ENCODE measurements around a stretch of chr7.

DNA sequence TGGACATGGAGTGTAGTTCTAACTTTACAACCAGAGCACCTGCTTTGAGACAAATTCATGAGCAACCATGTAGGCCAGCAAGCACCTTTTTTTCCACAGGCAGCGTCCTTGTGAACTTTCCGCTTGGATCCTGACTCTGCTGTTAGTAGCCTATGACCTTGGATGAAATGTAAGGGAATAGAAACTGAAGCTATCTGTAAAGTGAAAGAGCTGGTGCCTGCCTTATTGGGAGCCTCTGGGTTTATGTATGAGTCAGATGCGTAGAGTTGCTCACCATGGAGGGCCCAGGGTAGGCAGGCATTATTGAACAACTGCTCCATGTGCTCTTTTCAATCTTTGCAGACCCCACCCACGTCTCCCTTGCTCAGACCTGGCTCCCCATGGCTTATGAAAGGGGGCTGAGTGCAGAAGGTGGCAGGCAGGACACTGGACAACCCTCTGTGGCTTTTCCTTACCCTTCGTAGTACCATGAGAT lies 16.3 kb downstream of the OGDH start:
- RRBS, result no CpG with 5 or more reads among the region's 5 CpGs

- RRBS, result no CpG with 5 or more reads among the region's 11 CpGs
Measured at GRCh38 chr7:44630595-44631367, 24.4 kb downstream of the OGDH start.

DNA sequence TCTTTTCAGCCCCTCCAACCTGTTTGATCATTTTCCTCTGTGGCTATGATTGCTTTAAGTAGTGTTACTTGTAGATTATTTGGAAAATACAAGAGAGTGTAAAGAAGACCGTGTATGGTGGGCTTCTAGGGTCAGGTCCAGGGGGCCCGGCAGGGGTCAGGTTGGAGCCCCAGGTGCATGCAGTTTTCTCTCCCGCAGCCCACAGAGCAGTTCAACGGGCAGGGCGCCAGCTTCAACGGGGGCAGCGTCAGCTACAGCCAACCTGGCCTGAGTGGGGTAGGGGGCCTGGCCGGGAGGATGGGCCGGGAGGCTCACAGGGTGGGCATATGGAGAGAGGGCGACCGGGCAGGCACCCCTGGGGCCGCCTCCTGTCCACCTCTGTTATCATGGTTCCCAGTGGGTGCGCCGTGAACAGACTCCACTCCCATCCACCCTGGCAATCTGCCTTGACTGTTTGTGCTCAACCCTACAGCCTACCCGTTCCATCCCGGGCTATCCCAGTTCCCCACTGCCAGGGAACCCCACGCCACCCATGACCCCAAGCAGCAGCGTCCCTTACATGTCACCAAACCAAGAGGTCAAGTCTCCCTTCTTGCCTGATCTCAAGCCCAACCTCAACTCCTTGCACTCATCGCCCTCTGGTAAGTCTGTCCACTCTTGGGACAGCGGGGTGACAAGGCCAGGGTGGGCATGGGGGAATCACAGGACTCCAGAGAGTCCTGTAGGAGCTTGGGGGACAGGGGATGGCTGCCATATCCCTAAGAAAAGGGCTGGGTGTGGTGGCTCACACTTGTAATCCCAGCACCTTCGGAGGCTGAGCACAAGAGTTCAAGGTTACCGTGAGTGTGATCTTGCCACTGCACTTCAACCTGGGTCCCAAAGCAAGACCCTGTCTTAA lies 11.6 kb downstream of the ZMIZ2 start:
- RRBS, result 100% methylated on average over 2 of the region's 22 CpGs

DNA sequence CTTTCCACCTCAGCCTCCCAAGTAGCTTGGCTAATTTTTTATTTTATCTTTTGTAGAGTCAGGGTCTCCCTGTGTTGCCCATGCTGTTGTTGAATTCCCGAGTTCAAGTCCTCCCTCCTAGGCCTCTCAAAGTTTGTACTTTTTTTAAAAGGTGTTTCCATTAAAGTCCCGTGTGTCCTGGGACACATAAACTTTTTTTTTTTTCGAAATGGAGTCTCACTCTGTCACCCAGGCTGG lies 24.3 kb downstream of the PPIA start:
- RRBS, result no CpG with 5 or more reads among the region's 3 CpGs

DNA sequence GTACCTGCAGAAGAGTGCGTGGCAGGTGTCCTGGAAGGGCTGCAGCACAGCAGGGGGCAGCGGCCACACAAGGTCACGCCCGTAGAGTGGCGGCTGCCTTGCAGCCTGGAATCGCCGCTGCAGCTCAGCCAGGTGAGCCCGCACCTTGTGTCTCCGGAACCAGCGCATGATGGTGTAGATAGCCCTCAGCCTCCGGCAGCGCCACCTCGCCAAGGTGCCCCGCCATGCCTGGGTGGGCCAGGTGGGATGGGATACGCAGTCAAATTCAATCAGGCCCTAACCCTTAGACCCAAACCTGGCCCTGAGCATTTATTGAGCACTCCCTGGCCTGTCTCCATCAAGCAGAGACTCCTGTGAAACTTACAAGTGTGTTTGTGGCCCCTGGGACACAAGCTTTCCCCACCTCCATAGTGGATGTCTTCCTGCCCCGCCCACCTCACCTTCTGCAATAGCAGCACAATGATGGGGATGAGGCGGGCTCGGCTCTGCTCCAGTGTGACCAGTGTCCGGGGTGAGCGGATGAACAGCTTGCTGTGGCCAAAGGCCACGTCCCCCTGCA lies 13.1 kb downstream of the MYO1G start:
- RRBS, result no CpG with 5 or more reads among the region's 21 CpGs

- RRBS, result no CpG with 5 or more reads among the region's 8 CpGs
Measured at GRCh38 chr7:44984943-44985939, 6.4 kb upstream of the MYO1G start.

DNA sequence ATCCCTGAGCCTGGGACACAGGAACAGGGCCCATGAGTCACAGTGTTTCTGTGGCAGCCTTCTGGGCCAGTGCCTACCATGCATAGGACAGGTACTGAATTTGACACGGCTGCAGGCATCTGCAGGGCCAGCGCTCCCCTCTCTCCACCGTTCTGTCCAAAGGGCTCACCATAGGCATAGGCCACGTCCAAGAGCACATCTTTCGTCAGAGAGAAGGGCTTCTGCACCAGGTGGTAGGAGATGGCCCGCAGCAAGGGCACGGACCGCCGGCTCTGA lies 7.2 kb downstream of the TBRG4 start:
- RRBS, result no CpG with 5 or more reads among the region's 9 CpGs

DNA sequence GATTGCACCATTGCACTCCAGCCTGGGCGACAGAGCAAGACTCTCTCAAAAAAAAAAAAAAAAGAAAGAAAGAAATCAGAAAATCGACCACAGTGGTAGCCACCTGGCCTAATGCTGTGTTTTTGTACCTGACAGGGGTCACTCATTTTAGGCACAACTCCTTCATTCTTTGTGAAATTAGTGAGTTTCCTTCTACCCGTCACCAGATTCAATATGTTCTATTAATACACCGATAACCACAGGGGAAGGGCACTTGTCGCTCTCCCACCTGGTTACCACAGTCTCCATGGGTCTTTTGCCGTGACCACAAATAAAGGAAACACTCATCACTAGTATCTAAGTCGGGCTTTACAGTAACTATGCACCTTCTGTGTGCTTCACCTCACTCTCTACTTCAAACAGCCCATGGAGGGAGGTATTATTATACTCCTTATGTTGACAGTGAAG lies 146.3 kb downstream of the ADCY1 start:
- RRBS, result no CpG with 5 or more reads among the region's 7 CpGs

GRCh38 chr7:45721967-45722667 lies 147.9 kb downstream of the ADCY1 start:
- RRBS, result no CpG with 5 or more reads among the region's 20 CpGs

DNA sequence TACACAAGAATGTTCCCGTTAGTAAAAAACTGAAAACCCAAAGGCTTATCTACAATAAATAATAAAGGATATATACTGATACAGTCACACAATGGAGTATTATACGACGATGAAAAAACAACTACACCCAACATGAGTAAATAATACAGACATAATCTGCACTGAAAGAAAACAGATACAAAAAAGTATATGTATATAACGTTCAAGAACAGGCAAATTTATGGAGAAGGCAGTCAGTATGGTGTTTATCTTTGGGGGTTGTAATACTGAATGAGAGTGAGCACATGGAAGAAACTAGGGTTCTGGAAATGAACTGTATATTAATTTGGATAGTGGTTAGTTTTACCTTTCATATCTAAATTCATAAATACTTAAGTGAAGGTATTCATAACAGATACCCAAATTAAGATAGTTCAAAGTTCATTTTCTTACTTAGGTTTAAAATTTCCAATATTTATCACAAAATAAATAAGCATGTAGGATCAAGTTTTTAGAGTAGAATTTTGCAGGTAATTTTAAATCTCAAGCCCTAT lies 109.0 kb downstream of the CCDC201 start:
- RRBS, result no CpG with 5 or more reads among the region's 4 CpGs

DNA sequence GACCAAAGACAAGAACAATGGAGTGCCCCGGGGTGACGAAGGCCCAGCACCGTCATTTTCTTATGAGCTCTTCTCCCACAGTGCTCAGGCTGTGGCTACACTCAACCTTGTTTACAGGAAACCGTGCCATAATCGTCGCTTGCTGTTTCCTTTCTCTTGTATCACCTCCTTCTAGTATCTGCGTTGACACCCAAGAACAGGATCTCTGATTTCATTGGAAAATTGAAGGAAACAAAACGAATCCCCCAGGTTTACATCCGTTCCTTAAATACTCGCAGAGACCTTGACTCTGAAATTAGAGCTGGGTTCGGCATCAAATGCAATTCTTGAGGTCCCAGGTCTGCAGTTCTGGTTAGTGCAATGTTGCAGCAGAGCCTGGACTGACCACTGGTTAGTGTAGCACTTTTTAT lies 1.8 kb upstream of the IGFBP3 start:
- RRBS, result no CpG with 5 or more reads among the region's 11 CpGs

DNA sequence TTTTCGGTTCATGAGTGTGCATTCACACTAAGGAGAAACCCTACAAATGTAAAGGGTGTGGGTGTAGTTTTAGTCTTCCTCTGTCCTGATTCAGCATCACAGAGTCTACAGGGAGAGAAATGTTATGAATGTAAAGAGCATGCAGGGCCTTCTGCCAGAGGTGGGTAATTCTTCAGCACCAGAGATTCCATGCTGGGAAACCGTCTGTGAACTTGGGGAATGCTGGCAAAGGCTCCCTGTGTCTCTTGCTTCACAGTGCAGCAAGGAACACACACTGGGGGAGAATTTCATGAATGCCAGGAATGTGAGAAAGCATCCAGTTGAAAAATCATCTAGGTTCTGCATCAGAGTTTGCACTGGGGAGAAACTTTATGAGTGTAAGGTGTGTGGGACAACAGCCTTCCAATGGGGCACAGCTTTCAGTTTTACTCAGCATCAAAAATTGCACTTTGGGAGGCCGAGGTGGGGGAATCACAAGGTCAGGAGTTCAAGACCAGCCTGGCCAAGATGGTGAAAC lies 224.3 kb upstream of the IGFBP3 start:
- RRBS, result no CpG with 5 or more reads among the region's 3 CpGs

- RRBS, result no CpG with 5 or more reads among the region's 3 CpGs
Measured at GRCh38 chr7:46154497-46154875, 233.4 kb upstream of the IGFBP3 start.

GRCh38 chr7:46206270-46207138 lies 285.4 kb upstream of the IGFBP3 start:
- RRBS, result no CpG with 5 or more reads among the region's 8 CpGs

DNA sequence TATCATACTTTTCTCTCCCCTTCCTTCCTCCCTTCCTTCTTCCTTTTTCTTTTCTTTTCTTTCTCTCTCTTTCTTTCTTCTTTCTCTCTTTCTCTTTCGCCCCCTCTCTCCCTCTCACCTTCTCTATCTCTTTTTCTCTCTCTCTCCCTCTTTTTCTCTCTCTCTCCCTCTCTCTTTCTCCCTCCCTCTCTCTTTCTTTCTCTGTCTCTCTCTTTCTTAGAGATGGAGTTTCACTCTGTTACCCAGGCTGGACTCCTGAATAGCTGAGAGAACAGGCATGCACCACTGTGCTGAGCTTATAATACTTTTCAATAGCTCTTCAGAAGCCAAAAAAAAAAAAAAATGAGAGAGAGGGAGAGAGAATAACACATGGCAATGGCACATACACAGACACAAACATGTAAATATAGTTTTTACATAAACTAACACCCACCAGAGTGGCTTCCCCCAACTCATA lies 322.1 kb downstream of the TNS3 start:
- RRBS, result no CpG with 5 or more reads among the region's 1 CpG

DNA sequence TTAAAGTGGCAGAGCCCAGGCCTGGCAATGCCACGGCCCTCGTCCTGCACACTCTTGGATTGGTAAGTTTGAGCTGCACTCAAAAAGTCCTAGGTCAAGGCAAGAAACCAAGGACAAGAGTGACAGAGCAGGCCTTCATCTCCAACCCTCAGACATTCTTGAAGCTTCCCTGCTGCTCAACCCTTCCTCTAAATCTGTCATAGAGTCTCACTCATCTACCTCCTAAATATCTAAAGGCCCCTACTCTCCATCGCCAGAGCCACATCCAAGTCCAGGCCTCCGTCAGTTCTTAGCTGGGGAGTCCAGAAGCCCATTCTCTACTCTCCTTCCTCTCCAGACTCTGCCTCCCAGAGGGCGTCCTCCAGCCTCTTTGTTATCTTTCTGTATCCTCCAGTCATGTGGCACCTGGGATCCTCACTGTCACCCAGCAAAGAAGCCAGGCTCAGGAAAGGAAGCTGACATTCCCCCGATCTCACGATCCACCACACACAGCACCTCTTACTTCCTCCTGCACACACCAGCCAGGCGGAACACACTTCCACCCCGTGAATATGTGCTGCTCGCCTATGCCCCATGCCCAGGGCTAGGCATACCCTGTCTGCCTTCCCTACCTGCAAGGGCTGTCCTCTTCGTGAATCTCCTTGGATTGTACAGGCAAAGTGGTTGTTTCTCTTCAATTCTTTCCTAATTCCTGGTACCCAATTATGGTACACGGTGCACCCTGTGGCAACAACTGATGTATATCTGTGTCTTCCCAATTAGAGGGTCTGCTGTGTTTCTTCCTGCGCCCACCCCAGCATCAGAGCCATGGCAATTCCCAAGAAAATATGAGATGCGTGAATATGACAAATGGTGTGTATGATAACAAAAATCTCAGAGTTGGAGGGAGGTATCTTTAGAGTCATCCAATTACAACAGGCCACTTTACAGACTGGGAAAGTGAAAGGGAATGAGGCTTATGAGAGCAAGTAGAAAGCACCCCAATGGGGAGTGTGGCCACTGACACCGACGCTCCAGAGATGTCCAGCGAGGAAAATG lies 191.0 kb downstream of the TNS3 start:
- RRBS, result no CpG with 5 or more reads among the region's 17 CpGs

DNA sequence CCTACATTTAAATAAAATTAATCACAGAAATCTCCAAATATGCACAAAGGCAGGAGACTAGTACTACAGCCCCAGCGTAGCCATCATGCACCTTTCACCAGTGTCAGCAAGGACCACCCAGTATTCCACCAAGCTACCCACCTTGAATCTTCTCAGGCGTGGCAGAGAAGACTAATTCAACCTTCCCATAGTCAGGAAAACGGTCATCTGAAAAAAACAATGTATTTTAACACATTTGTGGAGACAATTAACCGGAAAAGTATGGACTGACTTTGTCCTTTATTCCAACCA lies 181.7 kb downstream of the TNS3 start:
- RRBS, result no CpG with 5 or more reads among the region's 4 CpGs

DNA sequence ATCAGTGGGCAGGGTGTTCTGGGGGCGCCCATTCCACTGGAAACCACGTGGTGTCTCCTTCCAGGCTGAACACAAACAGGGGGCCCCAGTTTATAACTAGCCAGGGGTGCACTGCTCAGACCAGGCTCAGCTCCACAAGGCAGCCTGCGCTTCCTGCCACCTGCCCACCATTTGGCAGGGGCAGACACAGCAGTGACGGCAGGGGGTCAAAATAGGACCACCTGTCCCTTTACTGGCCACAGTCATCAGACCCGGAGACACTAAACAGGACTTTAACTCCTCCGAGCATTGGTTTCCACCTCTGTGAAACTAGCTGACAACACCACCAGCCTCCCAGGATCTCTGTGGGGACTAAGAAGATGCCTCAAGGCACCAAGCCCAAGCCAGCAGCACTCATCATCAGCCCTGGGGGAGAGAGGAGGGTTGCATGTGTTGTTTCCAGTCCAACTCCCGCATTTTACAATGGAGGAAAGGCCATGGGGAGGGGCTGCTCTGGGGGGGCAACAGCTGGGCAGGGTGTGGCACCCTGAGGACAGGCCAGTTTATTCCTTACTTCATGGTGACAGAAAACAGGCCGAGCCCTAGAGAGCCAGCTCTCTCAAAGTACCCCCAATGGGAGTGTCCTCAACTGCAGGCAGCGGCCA lies 127.7 kb downstream of the TNS3 start:
- RRBS, result no CpG with 5 or more reads among the region's 9 CpGs

DNA sequence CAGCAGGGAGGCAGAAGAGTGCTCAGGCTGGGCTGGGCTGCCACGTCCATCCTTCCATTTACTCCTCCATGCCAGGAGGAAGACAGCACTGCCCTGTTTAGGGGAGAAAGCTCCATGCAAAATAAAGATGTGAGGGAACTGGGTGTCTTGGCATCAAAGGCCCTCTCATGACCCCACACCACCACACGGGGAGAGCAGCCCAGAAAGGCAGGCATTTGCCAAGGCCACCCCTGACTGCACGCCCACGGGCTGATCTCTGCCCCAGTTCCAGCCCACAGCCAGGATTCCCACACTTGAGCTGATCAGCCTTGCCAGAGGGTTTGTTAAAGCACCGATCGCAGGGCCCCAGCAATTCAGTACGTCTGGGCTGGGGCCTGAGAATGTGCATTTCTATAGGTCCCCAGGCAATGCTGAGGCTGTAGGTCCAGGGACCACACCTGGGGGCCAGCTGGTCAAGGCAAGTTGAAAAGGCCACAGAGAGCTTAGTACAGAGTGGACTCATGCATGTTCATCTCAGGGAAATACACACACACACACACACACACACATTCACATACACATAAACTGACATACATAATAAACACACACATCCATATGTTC lies 103.9 kb downstream of the TNS3 start:
- RRBS, result no CpG with 5 or more reads among the region's 7 CpGs

- RRBS, result no CpG with 5 or more reads among the region's 11 CpGs
Measured at GRCh38 chr7:47501353-47501846, 80.5 kb downstream of the TNS3 start.

Data from pericardium (tissue), 1 donor.